Bronchus (tissue), 1 donor: ENCODE measurements around a stretch of chr17.

DNA sequence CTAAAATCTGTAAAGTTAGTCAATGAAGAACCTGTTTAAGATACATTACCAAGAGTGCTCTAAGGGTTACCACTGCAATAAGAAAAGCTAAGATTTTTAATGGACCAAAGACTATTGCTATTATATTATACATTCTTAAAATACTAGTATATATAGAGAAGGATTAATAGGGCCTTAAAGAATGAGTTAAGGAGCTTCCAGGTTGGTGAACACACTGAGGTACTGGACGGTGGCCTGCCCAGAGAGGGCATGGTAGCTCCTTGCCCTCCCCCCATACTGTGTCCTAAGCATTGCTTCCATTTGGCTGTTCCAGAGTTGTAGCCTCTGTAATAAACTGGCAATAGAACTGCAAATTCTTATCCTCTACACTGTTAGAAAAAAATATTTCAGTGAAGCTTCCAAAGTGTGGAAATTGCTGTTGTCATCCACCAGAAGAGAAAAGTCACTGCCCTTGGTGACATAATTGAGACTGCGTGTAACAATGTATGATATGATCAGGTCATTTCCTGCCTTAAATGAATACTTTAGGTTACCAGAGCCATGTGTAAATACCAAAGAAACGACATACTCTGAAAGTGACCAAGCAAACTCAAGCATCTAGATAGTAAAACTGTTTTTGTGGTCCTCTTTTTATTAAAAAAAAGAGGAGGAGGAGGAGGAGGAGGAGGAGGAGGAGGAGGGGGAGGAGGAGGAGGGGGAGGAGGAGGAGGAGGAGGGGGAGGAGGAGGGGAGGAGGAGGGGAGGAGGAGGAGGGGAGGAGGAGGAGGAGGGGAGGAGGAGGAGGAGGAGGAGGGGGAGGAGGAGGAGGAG, 65.9 kb downstream of the CEP95 start:
- PRO-cap, result no peak

- PRO-cap, result no peak
These were observed 127.9 kb upstream of the SMURF2 start for GRCh38 chr17:64789870-64790579.

GRCh38 chr17:64922908-64923508, 3.7 kb upstream of the LRRC37A3 start:
- PRO-cap, result no peak

- PRO-cap, result no peak
These were observed 39.3 kb downstream of the GNA13 start for GRCh38 chr17:65017129-65017687.

DNA sequence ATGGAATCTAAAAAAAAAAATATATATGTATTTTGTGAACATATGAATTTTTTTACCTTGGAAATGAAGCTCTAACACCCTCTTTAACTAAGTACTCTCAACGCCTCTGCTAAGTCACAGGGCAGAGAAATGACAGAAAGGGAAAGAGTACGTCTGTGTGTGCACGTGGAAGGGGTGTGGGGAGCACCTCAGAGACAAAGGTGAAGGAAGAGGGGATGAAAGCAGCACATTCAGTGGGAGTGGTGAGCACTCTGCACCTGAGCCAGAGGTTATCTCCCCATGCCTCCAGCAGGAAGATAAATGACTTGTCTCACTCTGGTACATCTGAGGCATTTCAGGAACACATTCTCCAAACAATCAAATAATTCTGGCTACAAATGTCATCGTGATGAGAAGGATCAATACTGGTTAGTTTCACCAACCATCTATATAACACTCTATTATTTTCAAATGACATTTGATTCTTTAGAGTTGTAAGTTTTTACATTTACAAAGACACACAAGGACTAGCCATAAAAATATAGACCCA, 15.0 kb downstream of the GNA13 start:
- PRO-cap, result no peak

DNA sequence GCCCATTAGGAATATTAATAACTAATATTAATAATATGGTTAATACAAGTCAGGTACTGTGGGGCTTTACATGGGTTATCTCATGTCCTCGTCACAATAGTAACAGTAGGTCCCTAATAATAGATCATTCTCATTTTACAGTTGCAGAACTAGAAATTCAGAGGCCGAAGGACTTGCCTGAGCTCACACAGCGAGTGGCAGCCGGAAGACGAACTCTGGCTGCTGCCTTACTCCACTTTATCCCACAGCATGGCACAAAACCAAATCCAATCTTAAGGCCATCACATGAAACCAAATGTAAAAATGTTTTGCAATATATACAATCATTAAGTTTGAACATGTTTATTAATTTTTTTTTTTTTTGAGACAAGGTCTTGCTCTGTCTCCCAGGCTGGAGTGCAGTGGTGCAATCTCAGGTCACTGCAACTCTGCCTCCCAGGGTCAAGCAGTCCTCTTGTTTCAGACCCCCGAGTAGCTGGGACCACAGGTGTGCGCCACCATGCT, 13.5 kb downstream of the GNA13 start:
- PRO-cap, result no peak

DNA sequence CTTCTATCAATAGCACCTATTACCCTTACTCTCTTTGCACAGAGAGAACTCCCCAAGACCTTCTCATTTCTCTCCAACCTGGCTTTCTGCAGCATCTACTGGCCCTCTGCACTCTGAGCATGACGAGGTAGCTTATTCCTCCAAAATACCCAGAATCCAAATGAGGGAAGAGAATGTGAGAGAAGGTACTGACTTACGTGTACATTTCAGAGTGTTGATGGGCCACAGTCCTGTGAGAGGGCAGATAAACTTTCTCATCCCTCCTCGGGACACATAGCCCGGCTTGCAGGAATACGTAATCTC, 1.4 kb downstream of the APOH start:
- PRO-cap, result no peak

- PRO-cap, result no peak
These were observed 95.9 kb downstream of the PRKCA start for GRCh38 chr17:66397996-66398947.

- PRO-cap, result no peak
These were observed 165.9 kb downstream of the PRKCA start for GRCh38 chr17:66468213-66468795.

GRCh38 chr17:66507534-66507893, 205.1 kb downstream of the PRKCA start:
- PRO-cap, result no peak

DNA sequence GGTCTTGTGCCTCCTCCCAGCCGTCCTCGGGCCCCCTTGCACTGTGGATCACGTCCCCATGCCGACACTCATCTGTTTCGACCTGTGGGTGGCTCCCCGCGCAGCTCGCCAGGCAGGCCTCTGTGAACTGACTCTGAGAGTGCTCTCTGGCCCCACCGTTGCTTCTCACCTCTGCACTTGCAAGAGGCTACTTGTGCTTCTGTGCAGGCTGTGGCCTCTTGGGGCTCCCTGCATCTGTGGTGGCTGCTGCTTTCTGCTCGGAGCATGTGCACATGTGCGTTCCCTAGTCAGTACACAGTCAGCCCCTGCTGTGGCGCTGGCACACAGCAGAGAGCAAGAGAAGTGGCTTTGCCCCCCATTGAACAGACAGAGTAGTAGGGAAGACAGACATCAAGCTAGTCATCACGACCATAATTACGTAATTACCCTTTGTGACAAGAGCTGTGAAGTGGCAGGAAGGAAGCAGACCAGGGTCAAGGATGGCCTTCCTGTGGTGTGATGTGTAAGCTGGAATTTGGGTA, 256.1 kb upstream of the CACNG5 start:
- PRO-cap, result no peak

- PRO-cap, result no peak
These were observed 35.0 kb upstream of the CACNG5 start for GRCh38 chr17:66799706-66800440.

- PRO-cap, result no peak
These were observed 30.6 kb upstream of the CACNG5 start for GRCh38 chr17:66804187-66804762.

- PRO-cap, result no peak
These were observed 31.9 kb downstream of the CACNG1 start for GRCh38 chr17:67075913-67076988.

- PRO-cap, result no peak
These were observed 21.0 kb downstream of the HELZ start for GRCh38 chr17:67223916-67224528.

DNA sequence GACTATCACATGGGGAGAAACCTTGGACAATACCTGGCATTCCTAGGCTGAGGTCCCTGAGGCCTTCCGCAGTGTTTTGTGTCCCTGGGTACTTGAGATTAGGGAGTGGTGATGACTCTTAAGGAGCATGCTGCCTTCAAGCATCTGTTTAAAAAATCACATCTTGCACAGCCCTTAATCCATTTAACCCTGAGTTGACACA, 39.0 kb downstream of the PSMD12 start:
- PRO-cap, result no peak

DNA sequence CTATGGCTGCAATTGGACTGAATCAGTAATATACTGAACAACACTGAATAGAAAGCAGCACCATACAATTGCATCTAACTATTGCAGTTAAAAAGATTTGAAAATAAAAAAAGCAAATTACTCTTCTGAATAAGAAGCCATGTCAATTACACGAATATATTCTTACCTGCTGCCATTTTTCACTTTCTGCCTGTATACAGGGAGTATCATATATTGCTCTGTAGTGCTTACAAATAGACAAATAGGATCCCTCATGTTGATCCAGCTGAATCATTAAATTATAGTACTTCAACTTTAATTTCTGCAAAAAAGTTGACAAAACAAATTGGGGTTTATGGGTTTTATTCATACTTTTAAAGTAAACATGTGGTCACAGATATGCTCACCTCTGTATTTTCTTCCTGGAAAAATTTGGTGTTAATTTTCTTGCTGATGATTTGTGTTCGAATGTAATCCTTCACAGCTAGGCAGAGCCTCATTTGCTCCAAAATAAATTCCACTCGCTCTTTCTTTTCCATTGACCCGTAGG, 19.4 kb downstream of the PSMD12 start:
- PRO-cap, result no peak

DNA sequence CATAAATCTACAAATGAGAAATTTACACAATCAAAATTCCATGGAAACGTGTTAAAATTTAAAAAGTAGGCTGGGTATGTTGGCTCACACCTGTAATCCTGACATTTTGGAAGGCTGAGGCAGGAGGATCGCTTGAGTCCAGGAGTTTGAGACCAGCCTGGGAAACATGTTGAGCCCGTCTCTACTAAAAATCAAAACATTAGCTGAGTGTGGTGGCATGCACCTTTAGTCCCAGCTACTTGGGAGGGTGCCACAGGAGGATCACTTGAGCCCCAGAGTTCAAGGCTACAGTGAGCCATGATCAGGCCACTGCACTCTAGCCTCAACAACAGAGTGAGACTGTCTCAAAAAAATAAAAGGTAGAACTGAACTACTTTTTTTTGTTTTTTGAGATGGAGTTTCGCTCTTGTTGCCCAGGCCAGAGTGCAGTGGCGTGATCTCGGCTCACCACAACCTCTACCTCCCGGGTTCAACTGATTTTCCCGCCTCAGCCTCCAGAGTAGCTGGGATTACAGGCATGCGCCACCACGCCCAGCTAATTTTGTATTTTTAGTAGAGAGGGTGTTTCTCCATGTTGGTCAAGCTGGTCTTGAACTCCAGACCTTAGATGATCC, 17.6 kb downstream of the PSMD12 start:
- PRO-cap, result no peak

DNA sequence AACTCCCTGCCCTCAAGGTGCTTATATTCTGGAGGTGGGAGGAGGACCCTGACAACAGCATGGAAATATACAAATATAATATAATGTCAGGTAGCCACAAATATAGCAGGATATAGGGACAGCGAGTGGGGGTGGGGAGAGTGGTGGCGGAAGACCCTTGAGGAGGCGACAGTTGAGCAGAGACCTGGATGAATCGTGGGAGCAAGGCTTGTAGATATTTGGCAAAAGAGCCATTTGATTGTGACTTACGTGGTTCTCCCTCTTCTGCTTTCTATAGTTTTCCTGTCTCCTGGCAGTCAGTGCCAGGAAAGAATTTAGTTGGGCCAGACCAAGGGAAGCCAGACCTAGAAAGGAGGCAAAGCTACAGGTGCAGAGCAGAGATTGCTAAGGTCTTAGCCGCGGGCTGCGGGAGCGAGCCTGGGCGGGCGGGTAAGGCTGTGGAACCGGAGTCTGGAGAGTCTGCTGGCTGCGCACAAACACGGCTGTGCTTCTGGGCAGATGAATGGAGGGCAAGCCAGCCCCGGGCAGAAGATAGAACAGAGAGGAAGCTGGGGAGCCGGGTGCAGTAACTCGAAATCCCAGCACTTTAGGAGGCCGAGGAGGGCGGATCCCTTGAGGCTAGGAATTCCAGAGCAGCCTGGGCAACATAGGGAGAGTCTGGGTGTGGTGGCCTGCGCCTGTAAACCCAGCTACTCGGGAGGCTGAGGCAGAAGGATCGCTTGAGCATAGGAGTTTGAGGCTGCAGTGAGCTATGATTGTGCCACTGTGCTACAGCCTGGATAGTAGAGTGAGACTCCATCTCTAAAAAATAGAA, 56.0 kb downstream of the PITPNC1 start:
- PRO-cap, result no peak

- PRO-cap, result bidirectional peak, plus-strand start at chr17:67475644, minus-strand start at chr17:67475537
These were observed 98.2 kb downstream of the PITPNC1 start for GRCh38 chr17:67474901-67476000.